AG09309 (cell line): Measurements from ENCODE around the genes KRT81, KRT6A, KRT71 and KRT1.

DNA sequence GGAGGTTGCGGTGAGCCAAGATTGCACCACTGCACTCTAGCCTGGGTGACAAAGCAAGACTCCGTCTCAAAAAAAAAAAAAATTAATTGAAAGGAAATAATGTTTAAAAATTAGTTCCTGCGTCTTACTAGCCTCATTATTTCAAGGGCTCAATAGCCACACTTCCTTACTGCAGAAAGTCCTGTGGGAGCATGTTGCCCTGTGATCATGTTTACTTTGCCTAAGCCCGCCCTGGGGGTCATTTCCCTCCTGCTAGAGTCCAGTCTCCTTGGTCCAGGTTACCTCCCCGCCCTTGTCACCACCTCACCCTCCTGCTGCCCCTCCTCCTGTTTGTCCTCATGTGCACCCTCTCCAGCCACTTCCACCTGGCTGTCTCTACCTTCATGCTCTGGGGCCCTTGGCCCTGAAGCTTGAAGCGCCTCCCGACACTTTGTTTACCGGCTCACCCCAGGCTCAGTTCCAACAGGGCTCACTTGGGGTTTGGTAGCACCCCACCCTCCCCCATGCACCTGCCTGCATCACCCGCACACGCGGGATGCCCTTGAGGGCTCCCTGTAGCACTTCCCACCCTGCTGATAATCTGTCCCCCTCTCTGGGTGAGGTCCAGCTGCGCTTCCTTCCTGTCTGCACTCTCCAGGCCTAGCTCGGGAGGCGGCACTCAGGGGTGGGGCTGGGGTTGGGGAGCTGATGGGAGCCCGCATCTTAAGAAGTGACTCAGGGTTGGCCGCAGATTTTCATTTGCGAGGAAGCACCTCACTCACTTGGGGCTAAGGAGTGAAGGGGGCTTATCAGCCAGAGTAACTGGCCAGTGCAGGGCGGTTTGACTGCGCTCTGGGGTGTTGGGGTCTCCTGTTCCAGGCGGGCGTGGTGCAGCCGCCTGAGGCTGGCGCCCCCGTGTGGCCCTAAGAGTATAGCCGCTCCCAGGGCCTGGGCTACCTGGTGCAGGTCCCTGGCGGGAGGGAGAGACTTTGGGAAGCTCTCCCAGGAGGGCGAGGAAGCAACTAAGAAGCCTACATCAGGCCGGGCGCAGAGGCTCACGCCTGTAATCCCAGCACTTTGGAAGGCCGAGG, 40.1 kb downstream of the SMIM41 start:
- RRBS: no CpG with 5 or more reads among the region's 31 CpGs

DNA sequence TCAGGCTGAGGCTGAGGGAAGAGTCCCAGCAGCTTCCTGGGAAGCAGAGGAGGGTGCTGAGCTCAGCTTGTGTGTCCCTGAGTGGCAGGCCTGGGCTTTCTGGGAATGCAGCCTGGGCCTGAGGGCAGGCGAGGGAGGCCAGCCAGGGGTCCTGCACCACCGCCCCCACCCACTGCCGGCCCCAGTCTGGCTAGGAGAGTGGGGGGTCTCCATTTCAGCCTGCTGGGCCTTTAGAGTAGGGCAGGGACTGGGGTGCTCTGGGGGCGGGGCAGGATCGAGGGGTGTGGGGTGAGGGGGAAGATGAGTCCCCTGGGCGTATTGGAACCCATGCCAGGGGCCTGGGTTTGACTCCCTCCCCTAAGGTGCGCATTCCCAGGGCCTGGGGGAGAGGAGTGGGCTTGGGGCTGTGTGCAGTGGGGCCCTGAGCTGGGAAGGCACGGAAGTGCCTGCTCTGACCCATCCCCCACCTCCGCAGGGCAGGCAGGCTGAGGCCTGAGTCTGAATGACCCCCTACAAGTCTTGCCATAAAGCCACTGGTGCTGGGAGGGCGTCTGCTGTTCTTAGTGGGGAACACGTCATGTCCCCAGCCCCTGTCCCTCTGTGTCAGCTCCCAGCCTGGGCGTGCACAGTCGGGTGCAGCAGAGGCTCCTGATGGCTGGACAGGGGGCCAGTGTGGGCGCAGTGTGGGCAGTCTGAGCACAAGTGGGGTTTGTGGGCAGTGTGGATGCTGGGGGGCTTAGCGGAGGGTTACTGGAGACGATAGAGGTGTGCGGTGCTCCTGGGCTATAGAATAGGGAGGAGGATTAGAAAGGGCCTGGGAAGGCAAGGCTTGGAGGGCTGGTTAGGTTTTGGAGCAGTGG, 46.3 kb downstream of the KRT80 start:
- RRBS: no CpG with 5 or more reads among the region's 17 CpGs

GRCh38 chr12:52151481-52152721, 39.9 kb downstream of the KRT80 start:
- RRBS: 12% methylated on average over 13 of the region's 68 CpGs

DNA sequence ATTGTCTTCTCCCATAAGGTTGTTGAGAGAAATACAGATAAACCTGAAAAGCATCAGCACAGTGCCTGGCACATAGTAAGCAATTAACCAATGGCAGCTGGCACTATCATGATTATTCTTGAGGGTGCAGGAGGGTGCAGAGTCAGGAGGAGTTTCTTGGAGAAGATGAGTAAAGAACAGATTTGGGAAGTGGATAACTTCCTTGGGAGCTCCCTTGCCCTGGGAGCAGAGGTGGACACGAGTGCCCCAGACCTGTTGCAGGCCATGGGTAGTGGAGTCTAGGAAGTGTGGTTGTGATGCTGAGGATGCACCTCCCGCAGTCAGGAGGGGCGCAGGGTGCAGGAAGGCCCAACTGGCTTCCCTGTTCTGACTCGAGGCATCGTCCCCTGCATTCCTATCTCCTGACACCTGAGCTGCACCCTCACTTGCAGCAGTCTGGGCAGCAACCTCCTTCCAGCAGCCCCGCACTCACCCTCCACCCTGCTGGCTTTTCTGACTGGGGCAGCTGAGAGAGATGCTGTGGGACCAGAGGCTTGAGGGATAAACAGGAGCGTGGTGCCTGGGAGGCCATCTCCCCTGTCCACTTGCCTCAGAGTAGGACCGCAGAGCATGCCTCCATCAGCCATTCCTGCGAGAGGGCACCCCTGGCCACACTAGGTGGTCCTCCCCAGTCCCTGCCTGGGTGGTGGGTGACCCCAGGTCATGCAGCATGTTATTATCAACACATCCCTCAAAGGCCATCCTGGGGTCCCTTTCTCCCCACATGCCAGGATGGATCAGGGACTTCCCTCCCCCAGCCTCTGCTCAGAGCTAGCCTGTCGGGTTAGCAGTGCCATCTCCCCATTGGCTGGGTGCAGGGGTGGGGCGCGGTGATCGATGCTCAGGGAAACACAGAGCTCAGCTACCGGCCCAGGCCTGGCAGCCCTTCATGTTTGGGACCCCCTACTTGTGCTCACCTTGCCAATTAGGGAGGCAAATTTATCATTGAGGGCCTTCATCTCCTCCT, 864 bp downstream of the KRT80 start:
- RRBS: no CpG with 5 or more reads among the region's 14 CpGs

GRCh38 chr12:52197607-52198435, 6.0 kb upstream of the KRT80 start:
- RRBS: no CpG with 5 or more reads among the region's 11 CpGs

- RRBS: no CpG with 5 or more reads among the region's 17 CpGs
Measured at GRCh38 chr12:52202992-52203802, 11.4 kb upstream of the KRT80 start.

DNA sequence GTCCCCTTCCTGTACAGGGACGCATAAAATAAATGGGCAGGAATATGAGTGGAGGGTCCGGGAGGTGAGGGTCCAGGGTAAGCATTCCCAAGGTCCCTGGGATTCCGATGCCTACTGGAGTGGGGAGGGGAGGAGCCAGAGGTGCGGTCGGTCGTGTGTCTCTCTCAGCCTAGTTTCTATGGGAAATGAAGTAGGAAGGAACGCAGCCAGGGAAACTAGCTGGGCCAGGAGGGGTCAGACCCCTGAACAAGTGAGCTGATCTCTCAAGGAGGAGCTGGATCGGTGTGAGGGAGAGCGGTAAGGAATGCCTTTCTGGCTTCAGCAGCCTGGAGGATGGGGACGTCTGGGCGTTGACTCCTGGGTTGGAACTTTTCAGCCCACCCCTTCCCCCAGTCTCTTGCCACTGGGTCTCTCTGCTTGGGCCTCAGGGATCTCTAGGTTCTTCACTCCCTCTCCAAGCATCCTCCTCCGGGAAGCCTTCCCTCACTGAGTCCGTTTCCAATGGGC, 495 bp upstream of the KRT7 start:
- RRBS: 62% methylated on average over 2 of the region's 13 CpGs

- RRBS: no CpG with 5 or more reads among the region's 4 CpGs
Measured at GRCh38 chr12:52238571-52239015, 5.5 kb downstream of the KRT7 start.

GRCh38 chr12:52278292-52279340, 4.2 kb downstream of the KRT86 start:
- RRBS: 4% methylated on average over 17 of the region's 31 CpGs

GRCh38 chr12:52291247-52291749, at the start of gene KRT81:
Gene KRT81 (minus strand): TSS chr12:52291534.
- RRBS: no CpG with 5 or more reads among the region's 33 CpGs

DNA sequence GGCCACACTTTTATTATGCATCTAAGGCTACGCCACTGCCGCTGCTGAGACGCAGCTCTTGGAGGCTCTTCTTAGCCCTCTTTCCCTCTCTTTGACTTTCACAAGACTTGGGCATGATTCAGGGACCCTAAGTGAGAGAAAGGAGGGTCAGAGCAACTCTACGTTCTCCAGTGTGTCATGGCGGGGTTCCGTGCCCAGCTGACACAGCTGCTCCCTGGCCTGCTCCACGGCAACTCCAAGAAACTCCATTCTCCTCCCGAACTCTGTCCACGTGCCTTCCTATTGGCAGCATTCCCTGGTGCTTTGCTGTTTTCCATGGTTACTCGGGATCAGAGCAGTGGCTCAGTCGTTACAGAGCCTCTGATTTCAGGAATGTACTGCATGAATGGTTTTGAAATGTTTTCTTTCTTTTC, 3.9 kb upstream of the KRT85 start:
- RRBS: no CpG with 5 or more reads among the region's 11 CpGs

DNA sequence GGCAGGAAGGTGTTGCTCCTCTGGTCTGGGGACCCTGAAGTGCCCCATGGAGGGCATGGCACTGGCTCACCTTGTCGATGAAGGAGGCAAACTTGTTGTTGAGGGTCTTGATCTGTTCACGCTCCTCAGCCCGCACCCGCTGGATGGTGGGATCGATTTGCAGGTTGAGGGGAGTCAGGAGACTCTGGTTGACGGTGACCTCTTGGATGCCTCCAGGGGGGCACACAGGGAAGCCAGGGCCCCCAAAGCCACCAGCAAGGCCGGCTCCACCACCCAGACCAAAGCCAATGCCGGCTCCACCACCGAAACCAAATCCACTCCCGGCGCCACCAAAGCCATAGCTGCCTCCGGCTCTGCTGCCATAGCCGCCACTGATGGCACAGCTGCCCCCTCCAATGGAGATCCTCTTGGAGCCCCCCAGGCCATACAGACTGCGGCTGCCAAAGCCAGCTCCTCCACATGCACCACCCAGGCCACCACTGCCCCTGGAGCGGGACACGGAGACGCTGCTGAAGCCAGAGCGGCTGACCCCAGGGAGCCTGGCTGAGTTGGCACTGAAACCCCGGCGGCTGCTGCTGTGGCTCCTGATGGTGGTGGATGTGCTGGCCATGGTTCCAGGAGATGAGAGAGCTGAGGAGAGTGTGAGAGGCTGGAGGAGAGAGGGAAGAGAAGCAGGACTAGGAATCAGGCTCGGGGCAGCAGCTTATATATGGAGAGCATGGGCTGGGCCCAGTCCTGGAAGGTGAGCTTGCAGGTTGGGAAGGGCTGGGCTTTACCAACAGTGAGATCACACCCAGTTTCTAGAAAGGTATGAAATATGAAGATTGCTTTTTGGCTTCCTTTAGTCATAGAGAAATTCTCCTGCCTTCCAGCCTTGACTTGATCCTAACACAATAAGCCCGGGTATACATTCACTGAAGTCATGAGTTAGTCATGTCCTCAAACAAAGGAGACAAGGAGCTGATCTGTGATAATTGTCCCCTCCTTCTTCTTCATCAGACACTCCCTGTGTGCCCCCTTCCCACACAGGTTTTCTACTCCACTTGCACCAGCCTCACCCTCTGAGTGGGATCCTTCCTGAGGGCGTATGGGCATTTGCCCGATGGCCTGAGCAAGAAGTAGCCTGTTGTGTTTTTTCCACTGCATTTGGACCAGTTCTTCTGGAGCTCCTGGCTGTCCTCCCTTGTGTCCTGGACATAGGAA, at the start of gene KRT6A:
Gene KRT6A, minus strand, starts transcription at position 679 of the 1,203 bp plus-strand sequence.
- RRBS: no CpG with 5 or more reads among the region's 24 CpGs

- RRBS: no CpG with 5 or more reads among the region's 6 CpGs
Measured at GRCh38 chr12:52517757-52518338, 2.3 kb downstream of the KRT5 start.

GRCh38 chr12:52552910-52553384, at the start of gene KRT71:
Gene KRT71 (minus strand): TSS chr12:52553145.
- RRBS: 30% methylated on average over 2 of the region's 7 CpGs

- RRBS: no CpG with 5 or more reads among the region's 6 CpGs
Measured at GRCh38 chr12:52630387-52631146, 12.2 kb upstream of the KRT73 start.

DNA sequence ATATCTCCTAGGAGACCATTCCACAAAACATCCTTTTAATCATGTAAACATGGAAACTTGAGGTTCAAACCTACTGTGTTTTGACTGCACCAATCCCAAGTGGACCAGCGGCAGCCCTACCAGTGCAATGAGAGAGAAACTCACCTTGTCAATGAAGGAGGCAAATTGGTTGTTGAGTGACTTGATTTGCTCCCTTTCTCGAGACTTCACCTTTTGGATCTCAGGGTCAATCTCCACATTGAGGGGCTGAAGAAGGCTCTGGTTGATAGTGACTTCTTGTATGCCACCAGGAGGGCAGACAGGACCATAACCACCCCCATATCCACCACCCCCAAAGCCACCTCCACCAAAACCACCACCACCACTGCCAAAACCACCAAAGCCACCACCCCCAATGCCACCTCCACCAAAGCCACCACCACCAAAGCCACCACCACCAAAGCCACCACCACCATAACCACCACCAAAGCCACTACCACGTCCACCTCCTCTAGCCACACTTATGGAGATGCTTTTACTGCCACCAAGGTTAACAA, 525 bp downstream of the KRT1 start:
- RRBS: no CpG with 5 or more reads among the region's 3 CpGs

DNA sequence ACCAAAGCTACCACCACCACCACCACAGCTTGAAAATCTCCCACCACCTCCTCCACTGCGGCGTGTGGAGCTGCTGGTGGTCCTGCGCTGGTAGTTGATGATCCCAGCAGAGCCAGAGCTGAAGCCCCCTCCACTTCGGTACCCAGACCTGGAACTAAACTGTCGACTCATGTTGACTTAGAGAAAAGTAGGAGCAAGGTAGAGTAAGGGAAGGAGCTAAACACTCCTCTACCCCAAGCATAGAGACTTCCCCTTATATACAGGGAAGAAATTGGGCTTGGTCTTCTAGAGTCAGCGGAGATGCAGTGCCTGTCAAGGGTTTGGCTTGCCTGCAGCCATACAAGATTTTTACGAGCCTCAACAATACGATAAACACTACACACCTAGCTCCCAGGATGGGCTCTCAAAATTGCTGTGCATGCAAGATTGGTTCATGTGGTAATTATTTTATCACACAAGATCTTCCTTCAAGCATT, at the start of gene KRT1:
Gene KRT1, minus strand, starts transcription at position 230 of the 476 bp plus-strand sequence.
- RRBS: no CpG with 5 or more reads among the region's 8 CpGs

DNA sequence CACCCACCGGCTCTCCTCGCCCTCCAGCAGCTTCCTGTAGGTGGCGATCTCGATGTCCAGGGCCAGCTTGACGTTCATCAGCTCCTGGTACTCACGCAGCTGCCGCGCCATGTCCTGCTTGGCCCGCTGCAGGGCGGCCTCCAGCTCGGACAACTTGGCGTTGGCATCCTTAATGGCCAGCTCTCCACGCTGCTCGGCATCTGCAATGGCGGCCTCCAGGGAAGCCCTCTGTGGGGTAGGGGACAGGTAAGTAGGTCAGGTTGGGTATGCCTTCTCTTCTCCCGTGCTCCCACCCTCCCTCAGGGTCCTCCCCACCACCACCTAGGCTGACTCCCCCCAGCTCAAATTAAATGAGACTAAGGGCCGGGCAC, 6.2 kb downstream of the KRT8 start:
- RRBS: no CpG with 5 or more reads among the region's 17 CpGs

- RRBS: 7% methylated on average over 11 of the region's 62 CpGs
Measured at GRCh38 chr12:52903247-52904340, 1.3 kb downstream of the KRT8 start.

DNA sequence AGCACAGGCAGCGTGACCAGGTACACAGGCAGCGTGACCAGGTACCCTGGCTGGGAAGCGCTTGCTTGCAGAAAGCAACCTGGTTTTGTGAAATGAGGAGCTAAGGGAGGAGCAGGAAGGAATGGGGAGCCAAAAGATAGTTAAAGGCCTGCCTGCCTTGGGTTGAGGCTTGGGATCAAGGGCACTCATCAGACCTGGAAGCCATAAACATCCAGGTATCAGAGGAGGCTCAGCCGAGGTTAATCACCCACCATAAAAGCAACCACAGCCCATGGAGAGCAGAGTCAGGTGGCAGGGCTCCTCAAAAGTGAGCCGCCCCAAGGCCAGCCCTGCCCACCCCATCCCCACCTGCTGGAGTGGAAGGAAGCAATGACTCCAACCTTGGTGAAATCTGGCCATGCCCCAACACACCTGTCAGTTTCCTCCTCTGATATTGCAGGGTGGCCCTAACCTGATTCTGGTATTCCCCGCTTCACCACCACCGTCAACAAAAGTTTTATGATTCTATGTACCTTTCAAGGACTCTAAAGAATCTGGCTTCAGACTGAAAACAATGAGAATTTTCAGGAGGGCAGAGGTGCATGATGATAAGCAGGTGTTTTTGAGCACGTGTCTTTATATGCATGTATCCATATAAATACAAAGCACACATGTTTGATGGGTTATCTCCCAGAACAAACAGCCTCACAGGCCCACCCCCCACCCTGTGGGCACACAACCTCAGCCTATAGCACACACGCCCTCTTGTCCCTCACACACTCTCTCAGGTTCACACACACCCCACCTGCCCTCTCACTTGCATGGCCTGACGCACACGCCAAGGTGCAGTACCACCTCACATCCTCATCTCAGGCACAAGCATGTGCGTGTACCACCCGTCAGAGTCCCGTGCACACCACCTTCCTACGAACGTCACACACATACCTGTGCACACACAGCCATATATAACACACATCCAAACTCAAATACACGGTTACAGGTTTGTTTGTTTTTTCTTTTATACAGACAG, 8.3 kb upstream of the KRT8 start:
- RRBS: no CpG with 5 or more reads among the region's 17 CpGs